ENCODE results near the genes C11orf58 and KCNC1.

- PRO-cap, result no peak
- RRBS, result no CpG with 5 or more reads among the region's 3 CpGs
Observed at GRCh38 chr11:14645267-14645521, 1.6 kb downstream of the PDE3B start.

- PRO-cap, result no peak
- RRBS, result no CpG with 5 or more reads among the region's 6 CpGs
Observed at GRCh38 chr11:14668716-14669345, 25.2 kb downstream of the PDE3B start.

- PRO-cap, result no peak
- RRBS, result no CpG with 5 or more reads among the region's 2 CpGs
Observed at GRCh38 chr11:14690473-14690986, 46.9 kb downstream of the PDE3B start.

- PRO-cap, result no peak
- RRBS, result no CpG with 5 or more reads among the region's 14 CpGs
Observed at GRCh38 chr11:14778519-14779211, 113.4 kb downstream of the CYP2R1 start.

- PRO-cap, result no peak
- RRBS, result no CpG with 5 or more reads among the region's 2 CpGs
Observed at GRCh38 chr11:14861024-14861625, 30.9 kb downstream of the CYP2R1 start.

DNA sequence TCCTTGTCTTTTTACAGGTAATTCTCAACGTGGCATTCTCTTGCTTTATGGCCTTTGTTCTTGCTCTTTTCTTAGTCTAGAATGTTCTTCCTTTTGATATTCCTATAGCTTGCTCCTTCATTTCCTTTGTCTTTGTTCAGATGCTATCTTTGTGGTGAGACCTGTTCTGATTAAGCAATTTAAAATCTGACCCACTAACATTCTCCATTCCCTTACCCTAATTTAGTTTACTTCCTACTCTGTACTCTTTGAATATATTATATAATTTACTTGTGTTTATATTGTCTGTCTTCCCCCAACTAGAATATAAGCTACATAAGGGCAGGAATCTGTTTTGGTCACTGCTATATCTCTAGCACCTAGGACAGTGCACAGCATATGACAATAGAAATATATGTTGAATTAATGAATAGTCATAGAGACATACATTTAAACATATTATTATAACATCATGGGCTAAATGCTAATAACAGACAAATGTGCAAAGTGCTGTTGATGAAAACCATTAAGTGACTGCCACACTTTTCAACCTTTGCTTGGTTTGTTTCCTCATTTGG is 4.0 kb downstream of the CYP2R1 start:
- PRO-cap, result no peak
- RRBS, result no CpG with 5 or more reads among the region's 1 CpG

DNA sequence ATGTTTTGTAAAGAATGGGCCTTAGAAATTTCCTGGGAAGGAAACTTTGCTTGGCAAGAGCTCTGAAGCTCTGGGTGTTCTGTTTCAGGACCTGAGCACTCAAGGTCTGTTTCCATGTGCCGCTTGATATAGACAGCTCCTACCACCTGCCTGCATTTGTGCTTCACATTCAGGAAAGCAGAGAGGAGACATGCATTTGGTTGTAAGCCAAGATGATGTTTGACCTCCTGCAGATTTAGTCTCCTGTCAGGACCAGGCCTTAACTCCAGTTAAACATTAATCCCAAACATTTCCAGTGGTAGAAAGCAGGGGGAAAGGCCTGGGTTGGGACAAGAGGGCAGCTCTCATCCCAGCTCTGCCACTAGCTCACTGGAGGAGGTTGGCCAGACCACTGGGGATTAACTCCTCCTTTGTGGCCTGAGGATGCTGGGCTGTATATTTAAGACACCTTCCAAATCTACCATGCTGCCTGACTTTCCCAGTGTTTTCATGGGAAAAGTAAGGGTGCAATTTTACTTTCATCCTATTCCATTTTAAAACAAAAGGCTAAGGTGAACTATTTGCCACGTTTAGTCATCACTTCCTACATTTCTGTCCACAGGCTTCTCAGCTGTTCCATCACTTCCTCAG is 80.8 kb downstream of the INSC start:
- PRO-cap, result no peak
- RRBS, result no CpG with 5 or more reads among the region's 2 CpGs

- PRO-cap, result bidirectional peak, plus-strand start at chr11:15650340, minus-strand start at chr11:15650109; bidirectional peak, plus-strand start at chr11:15650578, minus-strand start at chr11:15650488
- RRBS, result 5% methylated on average over 7 of the region's 43 CpGs
Observed at GRCh38 chr11:15649902-15650727, 535.4 kb downstream of the INSC start.

DNA sequence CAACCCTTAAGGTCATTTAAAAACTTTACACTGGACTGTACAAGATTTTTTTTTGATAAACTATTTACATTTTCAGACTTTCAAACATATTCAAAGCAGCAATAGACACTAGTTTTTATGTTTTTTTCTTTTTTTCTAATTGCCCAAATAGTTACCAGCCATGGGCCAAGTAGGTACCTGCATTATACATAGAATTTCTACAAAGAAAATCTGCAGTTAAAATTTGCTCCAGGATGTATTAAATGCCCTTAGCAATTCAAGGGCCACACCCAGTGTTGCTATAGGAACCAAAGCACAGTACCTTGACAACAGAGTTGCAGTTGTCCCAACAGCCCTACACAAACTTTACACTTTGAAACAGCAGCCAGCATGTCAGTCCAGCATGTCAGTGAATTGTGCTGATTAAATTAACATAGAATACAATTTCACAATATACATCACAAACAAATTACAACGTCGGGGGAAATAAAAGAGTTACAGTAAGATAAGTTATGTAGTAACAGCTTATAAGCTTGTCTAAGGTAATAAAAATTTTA is 389.3 kb downstream of the SOX6 start:
- PRO-cap, result no peak
- RRBS, result no CpG with 5 or more reads among the region's 2 CpGs

DNA sequence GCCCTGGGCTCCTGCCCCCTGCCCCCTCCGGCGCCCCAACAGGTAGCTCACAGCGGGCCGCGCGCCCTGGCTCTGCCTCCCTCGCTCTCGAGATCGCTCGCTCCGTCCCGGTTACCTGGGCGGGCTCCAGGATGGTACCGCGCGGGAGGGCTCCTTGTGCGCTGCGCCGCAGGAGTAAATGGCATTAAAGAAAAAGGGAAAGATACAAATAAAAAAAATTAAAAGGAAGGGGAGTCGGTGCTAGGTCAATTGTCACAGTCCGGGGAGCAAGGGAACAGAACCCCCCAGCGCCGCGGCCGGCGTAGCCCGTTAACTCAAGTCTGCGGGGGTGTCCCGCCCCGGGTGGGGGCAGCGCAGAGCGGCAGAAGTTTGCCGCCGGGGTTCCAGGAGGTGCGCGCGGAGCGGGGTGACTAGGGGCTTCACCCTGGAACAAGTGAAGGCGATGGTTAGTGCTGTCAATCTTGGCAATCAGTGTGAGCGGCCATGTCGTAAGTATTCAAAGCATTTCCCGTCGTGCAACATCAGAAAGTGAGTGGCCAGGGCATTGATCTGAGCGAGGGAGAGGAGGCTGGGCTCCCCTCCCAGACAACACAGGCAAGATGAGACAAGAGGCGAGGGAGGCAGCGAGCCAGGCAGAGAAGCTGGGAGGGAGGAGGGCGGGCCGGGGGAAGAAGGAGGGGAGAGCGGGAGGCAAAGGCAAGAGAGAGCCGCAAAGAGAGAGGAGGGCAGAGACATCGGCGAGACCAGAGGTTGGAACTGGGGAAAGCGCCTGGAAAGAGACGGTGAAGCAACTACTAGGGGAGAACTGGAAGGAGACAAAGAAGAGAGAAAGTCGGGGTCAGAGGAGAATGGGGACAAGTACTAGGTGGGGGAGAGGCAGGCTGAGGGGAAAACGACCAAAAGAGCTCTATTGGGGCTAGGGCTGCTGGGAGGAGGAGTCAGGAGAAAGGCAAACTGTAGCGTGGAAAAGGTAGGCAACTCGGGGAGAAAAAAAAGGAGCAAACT is 130.9 kb upstream of the C11orf58 start:
- PRO-cap, result bidirectional peak, plus-strand start at position 693 of the sequence, minus-strand start at position 601 of the sequence
- RRBS, result 5% methylated on average over 25 of the region's 58 CpGs

GRCh38 chr11:16610494-16610977 is 127.9 kb upstream of the C11orf58 start:
- PRO-cap, result no peak
- RRBS, result 93% methylated on average over 12 of the region's 25 CpGs

DNA sequence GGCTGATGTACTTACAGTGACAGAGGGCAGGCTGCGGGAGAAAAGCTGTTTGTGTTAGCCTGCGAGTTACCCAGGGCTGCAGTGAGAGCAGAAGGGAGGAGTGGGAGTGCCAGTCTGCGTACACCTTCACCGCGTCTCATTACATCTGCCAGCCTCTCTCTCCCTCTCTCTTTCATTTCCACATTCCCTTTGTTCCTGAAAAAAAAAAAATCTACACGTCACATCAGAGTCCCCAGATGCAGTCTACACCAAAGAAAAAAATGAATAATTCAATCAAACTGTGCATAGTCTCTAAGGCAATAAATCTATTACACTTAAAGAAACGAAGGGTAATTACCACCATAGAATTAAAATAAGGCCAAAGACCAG is 126.4 kb upstream of the C11orf58 start:
- PRO-cap, result no peak
- RRBS, result no CpG with 5 or more reads among the region's 7 CpGs

DNA sequence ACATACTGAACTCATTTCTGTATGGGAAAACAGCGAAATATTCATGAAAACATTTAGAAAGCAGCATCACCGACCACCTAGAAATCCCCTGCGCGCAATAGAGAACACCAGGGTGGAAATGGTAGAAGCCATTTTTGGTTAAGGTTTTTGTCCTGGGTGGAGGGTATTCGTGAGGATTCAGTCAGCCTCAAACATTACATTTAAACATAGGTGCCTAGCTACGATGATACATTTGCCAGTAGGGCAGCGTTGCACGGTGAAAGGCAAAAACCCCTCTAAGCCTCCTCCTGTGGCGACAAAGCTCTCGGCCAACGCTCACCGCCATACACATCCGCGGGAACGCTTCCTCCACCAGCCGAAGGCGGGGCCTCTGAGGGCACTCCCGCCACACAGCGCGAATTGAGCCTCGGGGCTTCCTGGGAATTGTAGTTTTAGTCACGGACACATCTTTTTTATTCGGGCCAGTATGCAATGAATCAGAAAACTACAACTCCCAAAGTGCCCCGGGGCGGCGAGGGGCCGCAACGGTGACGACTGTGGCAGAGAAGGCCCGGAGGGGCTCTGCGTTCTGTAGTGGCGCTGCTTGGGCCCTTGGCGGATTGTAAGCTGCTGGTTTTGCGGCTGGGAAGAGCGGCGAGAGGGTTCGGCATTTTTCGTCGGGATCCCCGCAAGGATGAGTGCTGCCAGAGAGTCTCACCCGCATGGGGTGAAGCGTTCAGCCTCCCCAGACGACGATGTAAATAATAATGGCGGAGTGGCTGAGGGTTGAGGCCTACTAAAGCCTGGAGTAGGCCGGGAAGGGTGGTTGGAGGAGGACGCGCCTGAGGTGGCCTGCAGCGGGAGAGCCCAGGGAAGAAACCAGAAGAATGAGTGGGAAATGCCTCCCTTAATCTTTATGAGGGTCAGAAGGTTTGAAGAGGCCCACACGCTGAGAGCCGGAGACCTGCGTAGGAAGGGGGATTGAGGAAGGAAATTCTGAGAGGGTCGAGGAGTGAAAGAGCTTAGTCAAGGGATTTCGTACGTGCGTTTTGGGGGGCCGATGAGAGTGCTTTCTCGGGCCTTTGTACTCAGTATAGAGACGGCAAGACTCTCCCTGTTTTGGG is at the start of gene C11orf58:
C11orf58 (plus strand) TSS at position 542 of the 1,103 bp plus-strand sequence.
- PRO-cap, result bidirectional peak, plus-strand start at position 542 of the sequence, minus-strand start at position 363 of the sequence; unidirectional peak, plus-strand start at position 786 of the sequence; bidirectional peak, plus-strand start at position 976 of the sequence, minus-strand start at position 868 of the sequence
- RRBS, result 3% methylated on average over 7 of the region's 59 CpGs

DNA sequence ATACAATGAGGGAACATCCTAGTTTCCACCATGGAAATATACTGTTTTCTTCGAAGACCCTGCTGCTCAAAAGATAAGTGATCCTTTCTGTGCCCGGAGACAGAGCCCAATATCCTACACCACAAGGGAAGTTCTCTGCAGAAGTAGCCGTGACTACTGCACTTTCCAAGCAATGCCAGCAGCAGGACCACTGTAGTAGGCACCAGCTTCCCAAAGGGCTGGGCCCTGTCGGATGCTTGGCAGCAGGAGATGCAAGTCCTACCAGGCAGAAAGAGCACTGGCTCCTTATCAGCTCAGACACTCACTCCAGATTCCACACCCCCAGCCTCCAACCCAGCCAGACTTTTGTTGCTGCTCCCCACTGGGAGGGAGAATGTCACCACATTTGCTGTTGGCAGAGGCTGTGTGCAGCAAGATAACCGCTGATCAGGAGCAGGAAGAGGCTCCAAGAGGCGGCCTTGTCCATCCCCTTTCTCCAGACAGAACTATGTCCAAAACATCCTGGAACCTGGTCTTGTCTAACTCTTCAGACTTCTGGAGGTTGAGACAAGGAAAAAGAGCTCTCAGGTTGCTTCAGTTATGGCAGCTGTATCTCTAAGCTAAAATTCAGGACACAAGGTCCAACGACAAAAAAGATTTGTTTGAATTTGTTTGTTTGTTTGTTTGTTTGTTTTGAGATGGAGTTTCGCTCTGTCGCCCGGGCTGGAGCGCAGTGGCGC is 118.8 kb downstream of the C11orf58 start:
- PRO-cap, result no peak
- RRBS, result no CpG with 5 or more reads among the region's 12 CpGs

DNA sequence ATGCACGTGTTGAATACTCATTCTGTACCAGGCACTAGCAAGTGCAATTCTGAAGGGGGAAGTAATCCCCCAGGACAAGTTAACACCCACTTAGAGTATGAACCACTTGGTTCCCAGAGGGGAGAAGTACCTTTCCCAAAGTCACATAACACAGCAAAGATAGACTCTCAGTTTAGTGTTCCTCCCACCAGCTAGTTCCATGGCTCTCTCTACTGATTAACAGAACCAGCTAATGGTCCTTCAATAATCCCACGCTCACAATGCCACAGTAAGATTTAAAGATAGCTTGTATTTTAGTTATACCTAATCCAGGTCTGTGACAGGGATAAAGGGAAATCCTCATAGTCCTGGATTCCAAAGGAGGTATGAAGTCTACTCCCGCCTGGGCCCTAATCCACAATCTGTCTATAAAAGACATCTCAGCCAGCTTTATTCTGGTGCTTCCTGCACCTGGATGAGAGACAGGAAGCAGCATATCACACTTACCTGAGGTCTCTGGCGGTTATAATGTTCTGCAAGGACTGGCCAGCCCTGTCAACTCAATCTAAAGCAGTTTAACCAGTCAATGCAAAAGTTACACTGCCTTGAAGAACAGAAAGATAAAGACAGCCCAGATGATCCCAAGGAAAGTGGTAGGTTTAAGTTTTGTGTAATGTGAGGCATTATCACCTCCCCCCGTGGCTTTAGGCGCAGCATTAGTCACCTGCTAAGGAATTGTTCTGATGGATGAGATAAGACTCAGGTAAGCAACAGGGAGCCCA is 57.7 kb downstream of the PLEKHA7 start:
- PRO-cap, result no peak
- RRBS, result no CpG with 5 or more reads among the region's 6 CpGs

DNA sequence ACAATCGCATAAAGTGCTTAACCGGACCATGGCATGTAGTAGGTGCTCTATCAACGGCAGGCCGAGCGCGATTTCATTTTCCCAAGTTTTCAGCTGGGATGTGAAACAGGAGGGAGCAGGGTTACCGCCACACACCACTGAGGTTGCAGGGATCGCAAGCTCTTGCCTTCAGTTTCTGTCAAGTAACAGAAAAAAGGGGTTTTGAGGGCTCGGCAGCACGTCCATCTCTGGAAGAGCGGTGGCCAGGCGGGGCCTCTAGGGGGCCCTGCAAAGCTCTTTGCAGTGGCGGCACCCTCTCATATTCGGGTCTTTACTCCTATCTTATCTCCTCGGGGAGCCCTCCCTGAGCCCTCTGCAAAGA is 738 bp upstream of the PLEKHA7 start:
- PRO-cap, result unidirectional peak, minus-strand start at position 229 of the sequence
- RRBS, result no CpG with 5 or more reads among the region's 15 CpGs

- PRO-cap, result no peak
- RRBS, result no CpG with 5 or more reads among the region's 9 CpGs
Observed at GRCh38 chr11:17268682-17269440, 7.7 kb upstream of the NUCB2 start.

DNA sequence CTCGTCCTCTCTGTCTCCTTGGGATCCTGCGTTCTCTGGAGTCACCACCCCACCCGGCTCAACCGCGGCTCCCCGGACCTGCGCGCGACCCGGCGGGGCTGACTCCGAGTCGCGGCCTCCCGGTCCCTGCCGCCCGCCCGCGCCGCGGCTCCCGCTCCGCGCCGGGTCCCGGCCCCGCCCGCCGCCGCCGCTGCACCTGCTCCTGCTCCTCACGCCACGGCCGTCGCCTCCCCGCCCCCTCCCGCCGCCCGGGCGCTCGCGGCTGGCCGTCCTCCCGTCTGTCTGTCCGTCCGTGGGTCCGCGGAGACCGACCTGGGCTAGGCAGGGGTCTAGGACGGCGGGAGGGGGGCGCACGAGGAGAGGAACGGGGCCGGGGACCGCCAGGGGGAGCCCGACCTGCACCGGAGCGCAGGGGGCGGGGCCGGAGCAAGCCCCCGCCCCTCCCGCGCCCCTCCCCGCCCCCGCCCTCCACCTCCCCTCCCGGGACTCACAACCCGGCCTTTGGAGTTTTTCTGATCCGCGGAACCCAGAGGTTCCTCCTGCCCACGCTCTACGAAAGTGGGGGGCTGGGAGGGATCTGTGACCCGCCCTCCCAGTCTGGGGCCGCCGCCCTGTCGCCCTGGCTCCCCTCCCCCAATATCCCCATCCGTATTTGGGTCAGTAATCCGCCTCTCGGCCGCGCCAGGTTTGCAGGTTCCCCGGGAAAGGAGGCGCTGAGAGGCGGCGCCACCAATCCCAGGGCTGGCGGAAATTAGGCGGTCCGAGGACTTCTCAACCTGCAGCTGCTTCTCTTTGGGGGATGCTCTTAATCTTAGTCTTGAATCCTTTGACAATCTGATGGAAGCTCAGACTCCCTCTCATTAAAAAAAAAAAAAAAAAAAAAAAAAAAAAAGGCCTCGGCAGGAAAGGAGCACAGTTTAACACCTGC is 783 bp upstream of the KCNJ11 start:
- PRO-cap, result bidirectional peak, plus-strand start at position 505 of the sequence, minus-strand start at position 354 of the sequence
- RRBS, result 2% methylated on average over 39 of the region's 89 CpGs

GRCh38 chr11:17522572-17523541 is 21.4 kb downstream of the USH1C start:
- PRO-cap, result no peak
- RRBS, result 97% methylated on average over 2 of the region's 26 CpGs

- PRO-cap, result unidirectional peak, plus-strand start at chr11:17734797
- RRBS, result 3% methylated on average over 80 of the region's 91 CpGs
Observed at GRCh38 chr11:17734235-17735016, at the start of gene KCNC1. KCNC1 (plus strand) TSS chr11:17734781.